ENCODE data around the gene C4orf47.

DNA sequence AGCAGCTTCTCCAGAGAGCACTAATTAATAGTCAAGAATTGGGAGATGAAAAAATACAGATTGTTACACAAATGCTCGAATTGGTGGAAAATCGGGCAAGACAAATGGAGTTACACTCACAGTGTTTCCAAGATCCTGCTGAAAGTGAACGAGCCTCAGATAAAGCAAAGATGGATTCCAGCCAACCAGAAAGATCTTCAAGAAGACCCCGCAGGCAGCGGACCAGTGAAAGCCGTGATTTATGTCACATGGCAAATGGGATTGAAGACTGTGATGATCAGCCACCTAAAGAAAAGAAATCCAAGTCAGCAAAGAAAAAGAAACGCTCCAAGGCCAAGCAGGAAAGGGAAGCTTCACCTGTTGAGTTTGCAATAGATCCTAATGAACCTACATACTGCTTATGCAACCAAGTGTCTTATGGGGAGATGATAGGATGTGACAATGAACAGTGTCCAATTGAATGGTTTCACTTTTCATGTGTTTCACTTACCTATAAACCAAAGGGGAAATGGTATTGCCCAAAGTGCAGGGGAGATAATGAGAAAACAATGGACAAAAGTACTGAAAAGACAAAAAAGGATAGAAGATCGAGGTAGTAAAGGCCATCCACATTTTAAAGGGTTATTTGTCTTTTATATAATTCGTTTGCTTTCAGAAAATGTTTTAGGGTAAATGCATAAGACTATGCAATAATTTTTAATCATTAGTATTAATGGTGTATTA, 5.7 kb downstream of the ING2 start:
- PRO-cap, 4 experiments: no peak in any of the 4 experiments
- RAMPAGE, long total RNA, 2 experiments: no peak in any of the 2 experiments

GRCh38 chr4:183906192-183906901, 1.2 kb downstream of the STOX2 start:
- PRO-cap, 4 experiments: no peak in any of the 4 experiments
- RAMPAGE, long total RNA, 2 experiments: no peak in any of the 2 experiments

- PRO-cap, 4 experiments: no peak in any of the 4 experiments
- RAMPAGE, long total RNA, 2 experiments: no peak in any of the 2 experiments
Observed at GRCh38 chr4:183959616-183960392, 54.7 kb downstream of the STOX2 start.

DNA sequence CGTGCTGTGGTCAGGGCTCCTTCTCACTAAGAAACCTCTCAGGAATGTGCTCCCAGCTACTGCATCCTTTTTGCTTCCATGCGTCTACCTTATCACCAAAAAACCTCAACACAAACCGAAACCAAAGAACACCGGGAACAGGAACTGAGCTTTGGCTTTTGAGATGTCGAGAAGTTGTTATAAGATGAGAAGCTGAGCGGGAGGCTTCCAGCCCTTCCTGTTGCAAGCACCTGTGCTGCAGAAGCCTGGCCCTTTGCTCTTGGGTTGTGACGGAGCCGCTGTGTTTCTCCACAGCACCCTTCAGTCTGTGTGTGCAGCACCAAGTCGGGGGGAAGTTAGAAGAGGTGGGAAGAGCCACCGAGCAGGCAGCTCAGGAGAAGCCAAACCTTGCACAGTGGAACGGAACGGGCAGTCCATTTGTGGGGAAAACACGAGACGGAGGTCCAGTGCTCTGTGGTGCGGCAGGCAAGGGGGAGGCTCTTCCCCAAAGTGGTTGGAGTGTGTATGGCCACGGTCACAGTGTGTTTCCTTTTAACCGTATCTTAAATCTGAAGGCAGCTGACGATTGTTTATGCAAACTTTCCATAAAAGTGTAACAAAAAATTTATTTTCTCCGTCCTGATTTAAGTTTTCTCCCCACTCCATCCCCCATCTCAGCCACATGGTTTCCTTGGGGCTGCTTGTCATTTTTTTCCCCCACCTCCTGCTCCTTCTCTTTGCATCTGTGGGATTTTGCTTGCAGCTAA, 123.5 kb downstream of the STOX2 start:
- PRO-cap, 4 experiments: no peak in any of the 4 experiments
- RAMPAGE, long total RNA, 2 experiments: no peak in any of the 2 experiments

- PRO-cap, 4 experiments: no peak in any of the 4 experiments
- RAMPAGE, long total RNA, 2 experiments: no peak in any of the 2 experiments
Observed at GRCh38 chr4:184230164-184230532, 12.5 kb upstream of the ENPP6 start.

DNA sequence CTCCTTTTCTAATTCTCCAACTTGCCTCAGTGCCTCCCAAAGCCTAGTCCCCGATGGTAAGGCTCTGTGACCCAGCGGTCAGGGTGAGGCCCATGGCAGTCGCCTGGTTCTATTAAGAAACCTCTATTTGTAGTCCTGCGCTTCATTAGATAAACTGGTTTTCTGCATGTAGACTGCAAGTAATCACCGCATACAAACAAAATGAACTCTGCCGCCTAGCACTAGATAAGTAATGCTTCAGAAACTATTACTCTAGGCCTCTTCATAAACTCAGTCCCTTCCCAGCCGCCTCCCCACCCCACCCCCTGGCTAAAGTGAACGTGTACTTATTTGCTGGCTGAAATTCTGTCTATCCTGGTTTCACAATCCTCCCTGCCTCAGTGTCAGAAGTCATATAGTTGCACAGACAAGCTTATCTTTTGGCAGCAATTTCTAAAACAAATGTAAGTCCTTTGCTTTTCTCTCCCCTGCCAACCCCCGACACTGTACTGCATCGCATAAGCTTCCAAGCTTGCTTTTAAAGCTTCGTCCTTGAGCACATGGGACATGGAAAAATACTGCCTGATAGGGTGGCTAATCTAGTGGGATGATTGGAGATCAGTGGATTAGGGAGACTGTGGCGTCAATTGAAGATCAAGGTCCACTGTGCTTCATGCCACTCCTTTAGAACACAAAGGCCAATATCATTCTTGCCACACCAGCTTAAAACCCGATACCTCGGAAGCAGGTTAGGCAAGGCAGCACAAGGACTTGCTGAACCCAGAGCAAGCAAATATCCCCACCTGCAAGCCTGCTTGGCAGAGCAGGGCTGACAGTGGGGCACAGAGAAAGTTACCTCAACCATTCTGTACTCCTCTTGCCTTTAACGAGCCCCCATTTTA, 125.8 kb downstream of the IRF2 start:
- PRO-cap, 4 experiments: peak in 4 of 4 experiments; most common plus-strand start position 712 of the sequence (in 3); most common minus-strand start position 316 of the sequence (in 3)
- RAMPAGE, long total RNA, 2 experiments: no peak in any of the 2 experiments

- PRO-cap, 4 experiments: peak in 4 of 4 experiments; most common minus-strand start chr4:184383583 (in 2)
- RAMPAGE, long total RNA, 2 experiments: no peak in any of the 2 experiments
Observed at GRCh38 chr4:184383446-184383650, 91.0 kb downstream of the IRF2 start.

DNA sequence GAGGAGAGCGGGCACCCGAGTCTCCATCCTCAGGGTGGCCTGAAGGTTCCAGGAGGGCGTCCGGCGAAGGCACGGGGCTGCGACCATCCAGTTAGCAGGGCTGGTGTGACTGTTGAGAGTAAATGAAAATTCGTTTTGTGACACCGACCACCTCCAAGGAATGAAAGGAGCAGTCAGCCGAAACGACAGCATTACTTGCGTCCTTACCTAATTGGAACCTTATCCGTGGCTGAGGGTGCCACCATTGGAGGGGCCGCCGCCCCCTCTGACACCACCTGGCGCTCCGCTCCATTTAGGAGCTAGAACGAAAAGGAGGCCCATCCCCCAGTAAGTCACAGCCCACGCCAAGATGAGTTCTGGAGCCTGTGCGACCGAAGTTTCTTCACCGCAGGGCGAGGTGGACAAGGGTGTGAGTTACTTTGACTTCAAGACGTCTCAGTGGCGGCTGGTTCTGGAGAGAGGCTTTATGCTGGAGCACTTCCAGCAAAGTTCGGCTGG, 645 bp upstream of the IRF2 start:
- PRO-cap, 4 experiments: peak in 2 of 4 experiments; most common plus-strand start position 347 of the sequence (in 1); most common minus-strand start position 267 of the sequence (in 2)
- RAMPAGE, long total RNA, 2 experiments: no peak in any of the 2 experiments

DNA sequence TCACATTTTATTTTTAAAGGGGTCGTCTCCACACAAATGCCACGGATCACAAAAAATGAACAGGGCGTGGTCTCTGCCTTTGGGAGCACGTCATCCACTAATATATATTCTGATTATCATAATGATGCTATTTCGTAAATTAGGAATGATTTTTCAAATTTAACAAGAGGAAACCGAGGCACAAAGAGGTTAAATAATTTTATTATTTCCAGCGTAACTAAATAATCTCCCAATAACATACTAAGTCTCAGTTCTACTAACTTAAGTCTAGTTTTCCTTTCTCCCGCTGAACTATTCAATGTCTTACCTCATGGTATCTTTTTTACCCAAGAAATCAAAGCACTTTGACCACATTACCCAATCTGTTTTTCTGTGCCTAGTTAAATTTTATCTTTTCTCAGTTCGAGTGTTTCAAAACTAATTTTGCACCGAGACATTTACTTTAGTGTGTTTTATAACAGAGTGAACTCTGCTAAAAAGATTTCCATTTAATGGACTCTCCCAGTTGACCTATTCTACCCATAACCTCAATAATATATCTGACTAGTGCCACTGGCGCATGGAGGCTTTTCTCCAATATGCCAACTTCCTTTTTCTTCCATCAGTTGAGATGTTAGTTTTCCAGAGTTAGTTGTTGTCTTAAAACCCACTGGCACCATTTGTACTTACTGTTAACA, 67.5 kb upstream of the IRF2 start:
- PRO-cap, 4 experiments: peak in 4 of 4 experiments; most common plus-strand start position 450 of the sequence (in 4); most common minus-strand start position 297 of the sequence (in 2)
- RAMPAGE, long total RNA, 2 experiments: no peak in any of the 2 experiments

- PRO-cap, 4 experiments: peak in 4 of 4 experiments; most common plus-strand start chr4:184648796 (in 3); most common minus-strand start chr4:184648877 (in 4)
- RAMPAGE, long total RNA, 2 experiments: no peak in any of the 2 experiments
Observed at GRCh38 chr4:184647896-184649066, 966 bp downstream of the CASP3 start.

DNA sequence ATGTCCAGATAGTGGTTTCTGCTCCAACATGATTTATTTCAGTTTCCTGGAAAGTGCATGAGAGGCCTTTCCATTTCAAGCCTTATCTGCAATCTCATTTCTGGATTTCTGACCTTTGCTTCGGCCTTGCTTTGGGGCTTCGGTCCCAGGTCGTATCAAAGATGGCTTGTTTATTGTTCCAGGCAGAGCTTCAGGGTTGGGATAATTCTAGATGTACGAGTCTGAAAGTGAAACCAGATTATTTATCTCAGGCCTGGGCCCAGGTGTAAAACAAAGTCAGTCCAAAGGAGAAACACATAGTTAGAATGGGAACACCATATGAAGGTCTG, 17.0 kb downstream of the PRIMPOL start:
- PRO-cap, 4 experiments: peak in 3 of 4 experiments; most common plus-strand start position 273 of the sequence (in 3)
- RAMPAGE, long total RNA, 2 experiments: no peak in any of the 2 experiments

- PRO-cap, 4 experiments: peak in 1 of 4 experiments; most common minus-strand start chr4:184788481 (in 1)
- RAMPAGE, long total RNA, 2 experiments: no peak in any of the 2 experiments
Observed at GRCh38 chr4:184788427-184788839, 37.3 kb downstream of the ACSL1 start.

GRCh38 chr4:184791516-184791913, 34.3 kb downstream of the ACSL1 start:
- PRO-cap, 4 experiments: peak in 1 of 4 experiments; most common minus-strand start chr4:184791693 (in 1)
- RAMPAGE, long total RNA, 2 experiments: no peak in any of the 2 experiments

DNA sequence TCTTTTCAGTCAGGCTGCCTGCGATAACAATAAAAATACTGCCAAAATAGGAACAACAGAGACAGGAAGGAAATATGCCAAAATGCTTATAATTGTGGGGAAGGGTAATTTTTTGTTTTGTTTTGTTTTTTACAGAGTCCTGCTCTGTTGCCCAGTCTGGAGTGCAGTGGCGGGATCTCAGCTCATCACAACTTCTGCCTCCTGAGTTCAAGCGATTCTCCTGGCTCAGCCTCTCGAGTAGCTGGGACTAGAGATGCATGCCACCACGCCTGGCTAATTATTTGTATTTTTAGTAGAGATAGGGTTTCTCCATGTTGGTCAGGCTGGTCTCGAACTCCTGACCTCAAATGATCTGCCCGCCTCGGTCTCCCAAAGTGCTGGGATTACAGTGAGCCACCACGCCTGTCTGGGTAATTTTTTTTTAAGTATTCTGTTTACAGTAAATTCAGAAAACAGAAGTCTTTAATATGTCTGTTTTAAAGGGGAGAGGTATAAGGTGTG, 1.7 kb downstream of the ACSL1 start:
- PRO-cap, 4 experiments: peak in 2 of 4 experiments; most common plus-strand start position 115 of the sequence (in 1); most common minus-strand start position 195 of the sequence (in 1)
- RAMPAGE, long total RNA, 2 experiments: no peak in any of the 2 experiments

- PRO-cap, 4 experiments: peak in 4 of 4 experiments; most common plus-strand start chr4:184898440 (in 4); most common minus-strand start chr4:184897808 (in 1)
- RAMPAGE, long total RNA, 2 experiments: no peak in any of the 2 experiments
Observed at GRCh38 chr4:184897711-184898754, 72.3 kb upstream of the ACSL1 start.

DNA sequence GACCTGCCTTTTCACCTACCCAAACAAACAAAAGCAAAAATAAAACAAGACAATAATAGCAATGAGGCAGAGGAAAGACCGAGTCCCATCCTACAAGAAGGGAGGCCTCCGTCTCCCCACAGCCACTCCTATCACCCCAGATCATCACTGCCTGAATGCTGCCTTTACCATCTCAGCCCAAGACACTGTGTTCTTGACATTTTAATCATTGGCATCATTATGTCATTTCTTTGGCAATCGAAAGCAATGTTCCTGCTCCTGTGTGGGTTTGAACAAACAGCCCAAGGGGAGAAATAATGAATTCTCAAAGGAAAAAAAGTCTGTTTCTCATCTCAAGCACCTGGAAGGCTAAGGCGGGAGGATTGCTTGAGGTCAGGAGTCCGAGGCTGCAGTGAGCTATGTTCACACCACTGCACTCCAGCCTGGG, 73.0 kb upstream of the ACSL1 start:
- PRO-cap, 4 experiments: no peak in any of the 4 experiments
- RAMPAGE, long total RNA, 2 experiments: start-site peak on the minus strand in 1 of 2 experiments, centred at position 201 of the sequence, 15 reads per replicate

GRCh38 chr4:185019936-185020249, 1.6 kb downstream of the HELT start:
- PRO-cap, 4 experiments: no peak in any of the 4 experiments
- RAMPAGE, long total RNA, 2 experiments: no peak in any of the 2 experiments

- PRO-cap, 4 experiments: peak in 3 of 4 experiments; most common plus-strand start chr4:185426245 (in 3)
- RAMPAGE, long total RNA, 2 experiments: start-site peak on the plus strand in 1 of 2 experiments, at chr4:185426240-185426254 at its widest, 6 reads per replicate
Observed at GRCh38 chr4:185426102-185426546, at the start of gene C4orf47. TSS of gene C4orf47 (plus strand) at chr4:185426254.

DNA sequence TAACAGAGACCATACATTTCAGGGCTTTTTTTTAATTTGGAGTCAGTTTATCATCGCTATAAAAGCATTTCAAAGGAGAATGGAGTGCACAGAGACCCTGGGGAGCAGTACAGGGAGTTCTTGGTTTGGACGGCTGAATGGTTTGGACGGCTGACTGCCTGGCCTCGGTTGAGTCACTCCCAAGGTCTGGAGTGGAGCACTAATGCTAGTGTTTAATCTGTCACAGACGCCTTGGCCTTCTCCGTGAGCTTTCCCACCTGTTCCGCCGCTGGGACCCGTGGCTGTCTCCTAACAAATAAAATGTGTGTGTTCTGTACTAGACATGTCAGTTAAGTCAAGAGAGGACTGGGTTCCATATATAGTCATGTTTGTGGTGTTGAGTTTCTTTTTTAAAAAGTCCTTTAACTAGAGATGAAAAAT, 7.6 kb upstream of the PDLIM3 start:
- PRO-cap, 4 experiments: no peak in any of the 4 experiments
- RAMPAGE, long total RNA, 2 experiments: no peak in any of the 2 experiments

GRCh38 chr4:185619117-185619371, 83.7 kb upstream of the PDLIM3 start:
- PRO-cap, 4 experiments: peak in 2 of 4 experiments; most common minus-strand start chr4:185619247 (in 2)
- RAMPAGE, long total RNA, 2 experiments: no peak in any of the 2 experiments